Hepatocyte (in vitro differentiated cells and primary cell): ENCODE measurements around a stretch of chr2.

GRCh38 chr2:42809015-42809524 is 16.7 kb upstream of the HAAO start:
- RAMPAGE, long total RNA, result no peak
- RRBS, result no CpG with 5 or more reads among the region's 7 CpGs

DNA sequence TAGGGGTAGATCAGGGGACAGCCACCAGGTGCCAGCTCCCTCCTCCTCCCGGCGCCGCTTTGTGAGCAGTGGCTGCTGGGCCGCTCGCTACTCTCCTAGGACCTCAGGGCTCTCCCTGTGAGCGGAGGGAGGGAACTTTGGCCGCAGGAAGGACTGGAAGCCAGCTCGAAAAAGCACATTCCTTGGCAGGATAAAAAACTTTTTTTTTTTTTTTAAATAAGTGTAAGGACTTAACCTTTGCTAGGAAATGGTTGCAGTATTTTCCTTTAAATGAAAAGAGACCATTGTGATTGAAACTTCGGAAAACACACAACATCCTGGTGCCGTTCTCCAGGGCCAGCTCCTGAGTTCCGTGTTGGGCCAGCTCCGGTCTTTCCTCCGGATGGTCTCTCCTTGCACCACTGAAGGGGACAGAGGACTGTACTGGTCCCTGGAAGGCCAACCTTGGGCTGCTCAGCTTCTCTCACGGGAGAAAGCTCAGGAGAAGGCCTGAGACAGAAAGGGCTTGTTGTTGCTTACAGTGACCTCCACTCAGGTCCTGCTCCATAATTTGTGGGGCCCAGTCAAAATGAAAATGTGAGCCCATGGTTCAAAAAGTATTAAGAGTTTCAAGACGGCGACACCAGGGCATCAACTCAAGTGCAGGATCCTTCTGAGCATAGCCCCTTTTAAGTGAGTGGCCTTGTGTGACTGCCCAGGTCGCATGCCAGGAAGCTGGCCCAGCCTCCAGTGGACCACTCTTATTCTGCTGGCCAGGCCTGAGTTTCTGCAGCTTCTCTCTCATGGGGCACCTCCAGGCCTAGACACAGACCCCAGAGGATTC is 83.2 kb upstream of the HAAO start:
- RAMPAGE, long total RNA, result no peak
- RRBS, result 87% methylated on average over 1 of the region's 17 CpGs

GRCh38 chr2:42927028-42927482 is 134.7 kb upstream of the HAAO start:
- RAMPAGE, long total RNA, result no peak
- RRBS, result 28% methylated on average over 3 of the region's 7 CpGs

- RAMPAGE, long total RNA, result no peak
- RRBS, result no CpG with 5 or more reads among the region's 6 CpGs
Observed at GRCh38 chr2:42931453-42931860, 139.1 kb upstream of the HAAO start.

DNA sequence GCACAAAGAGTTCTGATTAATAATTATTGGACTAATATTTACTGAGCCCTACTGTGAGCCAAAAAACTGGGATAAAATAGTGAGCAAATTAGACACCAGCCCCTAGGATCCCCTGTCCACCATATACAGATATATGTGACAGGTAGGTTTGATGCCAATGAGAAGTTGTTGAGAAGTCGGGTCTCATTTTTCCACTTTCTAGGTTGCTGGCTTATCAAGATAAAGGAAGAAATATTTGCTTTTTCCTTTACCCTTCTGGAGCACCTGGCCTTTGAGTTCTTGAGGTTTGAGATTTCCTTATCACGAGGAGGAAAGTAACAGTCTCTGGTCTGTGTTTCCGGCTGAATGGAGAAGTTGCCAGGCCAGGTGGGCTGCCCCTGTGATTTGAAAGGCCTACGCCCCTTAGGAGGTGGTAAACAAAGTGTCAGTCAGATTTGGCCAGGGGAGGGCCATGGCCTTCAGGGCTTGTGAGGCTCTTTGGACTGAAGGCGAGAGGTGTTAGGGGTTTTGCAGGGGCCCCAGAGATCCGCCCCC is 156.7 kb upstream of the HAAO start:
- RAMPAGE, long total RNA, result no peak
- RRBS, result no CpG with 5 or more reads among the region's 6 CpGs

GRCh38 chr2:42959329-42959970 is 167.1 kb upstream of the HAAO start:
- RAMPAGE, long total RNA, result no peak
- RRBS, result no CpG with 5 or more reads among the region's 7 CpGs

- RAMPAGE, long total RNA, result no peak
- RRBS, result no CpG with 5 or more reads among the region's 7 CpGs
Observed at GRCh38 chr2:43006343-43006705, 213.9 kb upstream of the HAAO start.

DNA sequence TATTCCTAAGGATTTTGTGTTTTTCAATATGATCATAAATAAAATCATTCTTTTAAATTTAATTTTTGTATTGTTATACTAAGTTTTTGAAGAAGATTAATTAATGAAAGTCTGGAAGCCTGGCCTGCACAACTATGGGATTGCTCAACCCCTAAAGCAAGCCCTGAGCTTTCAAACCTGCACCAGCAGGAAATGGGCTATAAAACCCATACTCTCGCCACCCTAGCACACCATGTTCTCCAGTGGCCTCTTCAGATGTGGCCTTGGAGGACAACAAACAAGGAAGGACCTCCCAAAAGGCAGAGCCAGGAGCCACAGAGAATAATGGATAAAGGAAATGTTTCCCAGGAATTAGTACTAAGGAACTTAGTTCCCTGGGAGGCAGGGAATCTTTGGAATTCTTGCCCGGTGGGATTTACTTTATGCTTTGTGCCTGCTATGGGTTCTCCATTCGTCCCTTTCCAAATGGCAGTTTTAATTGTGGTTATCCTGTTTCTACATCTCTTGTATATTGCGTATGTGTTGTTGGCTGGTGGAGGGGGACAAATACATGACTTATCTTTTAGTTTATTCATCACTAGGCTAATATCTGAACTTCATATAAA is 212.5 kb downstream of the ZFP36L2 start:
- RAMPAGE, long total RNA, result no peak
- RRBS, result no CpG with 5 or more reads among the region's 4 CpGs

- RAMPAGE, long total RNA, result no peak
- RRBS, result no CpG with 5 or more reads among the region's 5 CpGs
Observed at GRCh38 chr2:43026380-43026691, 200.1 kb downstream of the ZFP36L2 start.

- RAMPAGE, long total RNA, result no peak
- RRBS, result no CpG with 5 or more reads among the region's 4 CpGs
Observed at GRCh38 chr2:43041759-43042084, 184.7 kb downstream of the ZFP36L2 start.

DNA sequence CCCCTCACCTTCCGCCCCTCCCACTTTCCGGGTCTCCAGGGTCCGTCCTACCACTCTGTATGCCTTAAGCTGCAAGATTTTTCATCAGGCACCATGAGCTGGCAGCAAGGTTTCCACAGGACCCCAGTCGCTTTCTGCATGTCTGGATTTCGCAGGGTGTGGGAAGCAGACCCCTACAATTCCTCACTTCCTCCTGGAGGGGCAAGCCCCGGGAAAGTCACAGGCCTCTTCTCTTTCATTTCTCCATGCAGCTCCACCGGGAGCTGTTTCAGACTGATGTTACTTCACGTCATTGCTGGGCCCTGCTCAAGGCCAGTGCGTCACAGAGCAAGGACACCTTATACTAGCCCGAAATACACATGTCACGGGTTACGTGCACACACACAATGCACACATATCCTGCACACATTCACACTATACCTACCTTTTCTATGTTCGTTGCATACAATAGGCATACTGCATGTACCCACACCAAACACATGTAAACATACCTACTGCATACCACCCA is 179.0 kb downstream of the ZFP36L2 start:
- RAMPAGE, long total RNA, result no peak
- RRBS, result no CpG with 5 or more reads among the region's 13 CpGs

GRCh38 chr2:43056855-43057401 is 169.5 kb downstream of the ZFP36L2 start:
- RAMPAGE, long total RNA, result no peak
- RRBS, result no CpG with 5 or more reads among the region's 7 CpGs

DNA sequence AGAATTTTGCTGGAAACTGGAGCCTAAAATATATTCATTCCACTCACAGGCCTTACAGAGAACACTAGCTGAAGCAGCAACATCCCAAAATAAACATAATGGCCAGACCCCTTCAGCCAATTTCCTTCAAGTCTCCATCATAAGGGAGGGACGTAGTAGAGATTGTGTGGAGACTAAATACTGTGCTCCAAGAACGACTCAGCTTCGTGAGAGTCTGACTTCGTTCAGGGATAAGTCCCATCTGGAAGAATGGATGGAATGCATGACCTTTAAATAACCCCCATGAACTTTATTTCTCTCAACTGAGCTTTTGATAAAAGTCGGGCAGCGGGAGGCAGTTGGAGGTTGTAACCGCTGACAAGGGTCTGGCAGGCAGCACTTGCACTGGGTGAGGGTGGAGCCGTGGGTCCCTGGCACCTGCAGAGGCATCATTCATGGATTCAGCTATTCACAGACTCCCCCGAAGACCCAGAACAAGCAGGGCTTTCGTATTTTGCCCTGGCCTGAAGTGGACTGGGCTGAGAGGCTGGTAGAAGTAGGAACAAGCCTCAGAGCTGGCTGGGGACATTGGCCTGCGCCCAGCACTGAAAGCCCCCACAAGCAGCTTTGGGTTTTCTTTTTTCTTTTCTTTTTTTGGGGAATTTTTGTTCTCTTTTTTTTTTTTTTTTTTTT is 115.9 kb downstream of the ZFP36L2 start:
- RAMPAGE, long total RNA, result no peak
- RRBS, result no CpG with 5 or more reads among the region's 11 CpGs

- RAMPAGE, long total RNA, result no peak
- RRBS, result no CpG with 5 or more reads among the region's 1 CpG
Observed at GRCh38 chr2:43128171-43128453, 98.3 kb downstream of the ZFP36L2 start.

- RAMPAGE, long total RNA, result no peak
- RRBS, result no CpG with 5 or more reads among the region's 5 CpGs
Observed at GRCh38 chr2:43137570-43137731, 89.0 kb downstream of the ZFP36L2 start.

DNA sequence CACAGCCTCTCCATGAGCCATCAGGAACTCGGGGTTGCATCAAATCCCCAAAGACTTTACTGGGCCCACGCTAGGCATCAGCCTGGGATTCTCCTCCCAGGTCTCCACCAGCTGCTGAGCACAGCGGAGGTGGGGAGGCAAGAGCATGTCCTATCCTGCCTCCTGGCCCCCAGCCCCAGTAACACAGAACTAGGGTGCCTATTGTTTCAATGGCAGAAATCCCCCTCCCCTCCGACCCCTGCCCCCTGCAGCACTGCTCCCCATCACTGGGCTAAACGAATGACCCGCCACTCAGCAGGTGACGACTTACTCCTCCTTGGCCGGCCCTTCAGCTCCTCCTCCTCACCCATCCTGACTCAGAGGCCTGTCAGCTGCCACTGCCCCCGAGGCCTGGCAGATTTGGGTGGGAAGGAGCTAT is 68.4 kb downstream of the ZFP36L2 start:
- RAMPAGE, long total RNA, result no peak
- RRBS, result no CpG with 5 or more reads among the region's 9 CpGs

DNA sequence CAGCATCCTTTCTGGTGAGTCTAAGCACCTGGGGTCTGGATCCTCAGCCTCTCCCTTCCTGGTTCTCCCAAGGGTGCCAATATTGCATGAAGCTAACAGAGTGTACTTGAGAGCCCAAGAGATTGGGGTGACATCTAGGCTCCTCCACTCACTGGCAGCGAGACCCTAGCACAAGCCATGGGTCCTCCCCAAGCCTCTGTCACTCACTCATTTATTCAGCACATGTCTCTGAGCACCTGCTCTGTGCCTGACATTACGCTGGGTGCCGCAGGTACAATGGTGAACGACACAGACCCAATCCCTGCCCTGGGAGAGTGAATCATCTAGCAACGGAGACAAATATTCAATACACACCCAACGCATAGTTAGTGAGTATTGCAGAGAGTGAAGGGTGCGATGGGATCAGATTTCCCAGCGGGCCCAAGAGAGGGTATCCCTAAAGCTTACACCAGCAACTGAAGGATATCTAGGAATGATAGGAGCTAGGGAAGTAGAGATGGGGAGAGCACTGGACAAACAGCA is 45.6 kb downstream of the ZFP36L2 start:
- RAMPAGE, long total RNA, result no peak
- RRBS, result no CpG with 5 or more reads among the region's 8 CpGs

DNA sequence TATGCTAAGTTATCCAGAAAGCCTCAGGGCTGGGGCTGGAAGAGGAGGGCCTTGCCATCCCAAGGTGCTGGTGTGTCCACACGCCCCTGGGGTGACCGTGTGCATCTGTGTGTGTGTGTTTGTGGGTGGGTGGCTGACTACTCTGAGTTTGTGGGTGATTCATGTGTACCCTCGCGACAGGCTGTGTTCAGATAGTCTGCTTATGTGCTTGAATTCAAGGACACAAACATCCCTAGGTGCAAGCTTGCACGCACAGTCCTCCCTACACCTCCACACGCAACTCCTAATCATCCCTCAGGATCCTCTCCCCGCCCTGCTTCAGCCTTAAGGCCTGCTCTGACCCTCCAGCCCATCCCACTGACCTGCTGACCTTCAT is 33.2 kb downstream of the ZFP36L2 start:
- RAMPAGE, long total RNA, result no peak
- RRBS, result no CpG with 5 or more reads among the region's 7 CpGs

GRCh38 chr2:43215870-43216324 is 10.5 kb downstream of the ZFP36L2 start:
- RAMPAGE, long total RNA, result no peak
- RRBS, result no CpG with 5 or more reads among the region's 6 CpGs

- RAMPAGE, long total RNA, result no peak
- RRBS, result no CpG with 5 or more reads among the region's 2 CpGs
Observed at GRCh38 chr2:43222365-43222697, 4.1 kb downstream of the ZFP36L2 start.